NALM6 (cell line): ENCODE results near the gene OXT.

GRCh38 chr20:2930903-2931390 is 57.7 kb downstream of the PTPRA start:
- PRO-cap: no peak

- PRO-cap: no peak
These were observed 49.8 kb upstream of the GNRH2 start for GRCh38 chr20:2993325-2994286.

DNA sequence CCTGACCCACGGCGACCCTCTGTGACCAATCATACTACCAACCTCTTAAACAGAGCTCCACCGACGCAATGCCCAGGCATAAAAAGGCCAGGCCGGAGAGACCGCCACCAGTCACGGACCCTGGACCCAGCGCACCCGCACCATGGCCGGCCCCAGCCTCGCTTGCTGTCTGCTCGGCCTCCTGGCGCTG is at the start of gene OXT:
Gene OXT (plus strand): TSS at position 107 of the 190 bp plus-strand sequence.
- PRO-cap: no peak

DNA sequence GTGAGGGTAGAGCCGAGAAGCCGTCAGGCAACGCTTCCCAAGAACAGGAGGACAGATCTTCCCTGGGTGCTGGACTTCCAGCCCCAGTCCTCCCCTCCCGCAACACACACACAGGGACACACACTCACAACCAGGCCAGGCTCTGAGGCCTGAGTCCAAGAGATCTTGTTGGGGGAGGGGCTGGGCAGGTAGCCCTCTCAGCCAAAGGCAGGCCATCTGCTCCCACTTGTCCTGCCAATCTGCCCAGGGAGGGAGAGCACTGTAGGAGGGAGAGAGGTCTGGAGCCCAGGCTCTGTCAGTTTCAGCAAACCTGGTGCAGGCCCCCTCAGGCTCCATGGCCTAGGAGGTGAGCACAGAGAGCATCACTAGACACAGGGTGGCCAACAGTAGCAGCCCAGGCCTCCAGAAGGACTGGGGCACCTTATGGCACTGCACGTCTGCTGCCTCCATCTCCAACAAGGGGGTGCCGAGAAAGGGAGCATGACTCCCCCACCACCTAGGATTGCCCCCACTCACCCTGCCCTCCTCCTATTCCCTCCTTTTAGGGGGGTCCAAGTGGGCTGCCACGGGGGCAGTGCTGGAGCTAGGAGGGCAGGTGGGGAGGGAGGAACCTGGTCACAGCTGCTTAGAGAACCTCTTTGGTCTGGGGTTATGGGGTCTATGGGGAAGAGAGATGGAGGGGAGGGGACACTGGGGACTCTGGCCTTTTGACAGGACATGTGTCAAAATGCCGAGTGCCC is 4.2 kb upstream of the FASTKD5 start:
- PRO-cap: no peak

DNA sequence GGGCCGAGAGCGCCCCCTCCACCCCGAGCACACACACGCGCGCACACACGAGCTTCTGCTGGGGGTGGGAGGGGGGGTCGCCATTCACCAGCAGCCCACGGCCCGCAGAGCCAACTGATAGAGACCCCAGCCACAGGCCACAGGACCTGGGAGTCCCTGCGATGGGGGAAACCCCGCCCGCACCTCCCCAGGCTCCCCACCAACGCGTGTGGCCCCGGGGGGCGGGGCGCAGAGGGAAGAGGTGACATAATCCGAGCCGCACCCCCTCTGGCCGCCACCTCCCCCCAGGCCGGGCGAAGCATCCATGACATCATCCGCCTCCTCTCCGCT is 396 bp downstream of the LZTS3 start:
- PRO-cap: no peak

- PRO-cap: no peak
These were observed 9.3 kb upstream of the SLC4A11 start for GRCh38 chr20:3248351-3248648.

DNA sequence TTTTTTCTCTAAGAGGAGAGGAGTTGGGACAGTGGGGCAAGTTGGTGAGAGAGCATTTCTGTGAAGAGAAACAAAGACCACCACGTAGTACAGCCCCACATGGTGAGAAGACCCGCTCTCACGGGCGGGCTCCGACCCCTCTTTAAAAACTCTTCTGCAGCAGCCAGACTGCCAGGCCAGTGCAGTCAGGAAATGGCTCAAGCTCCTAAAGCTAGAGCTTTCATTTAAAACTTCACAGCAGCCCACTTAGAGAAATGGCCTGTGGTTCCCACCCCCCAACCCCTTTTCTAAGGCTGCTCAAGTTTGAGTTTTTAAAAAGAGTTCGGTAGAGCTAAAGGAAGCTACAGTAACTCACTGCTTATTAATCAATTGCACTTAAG is 11.5 kb upstream of the SLC4A11 start:
- PRO-cap: no peak

DNA sequence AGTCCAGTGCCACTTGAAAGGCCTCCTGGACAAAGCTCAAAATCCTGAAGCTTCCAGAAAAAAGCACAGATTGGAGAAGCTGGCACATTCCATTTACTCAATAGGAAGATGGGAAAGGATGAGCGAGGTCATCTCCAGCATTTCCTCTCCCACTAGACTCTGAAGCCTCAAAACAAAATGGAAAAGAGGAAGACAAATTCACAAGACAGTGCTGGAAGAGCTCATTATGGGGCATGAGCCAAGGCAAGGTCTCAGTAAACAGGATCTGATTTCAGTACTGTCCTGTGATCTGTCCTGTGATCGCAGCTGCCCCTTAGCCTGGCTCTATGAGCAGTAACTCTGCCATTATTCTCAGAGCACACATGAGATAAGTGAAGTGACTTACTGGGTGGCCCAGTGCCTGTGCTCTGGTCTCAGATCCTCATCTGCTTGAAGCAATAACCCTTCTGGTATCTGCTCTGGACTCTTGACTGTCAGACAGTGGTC is 68.1 kb upstream of the SLC4A11 start:
- PRO-cap: no peak

GRCh38 chr20:3354702-3355398 is 52.6 kb downstream of the DNAAF9 start:
- PRO-cap: no peak

- PRO-cap: bidirectional peak, plus-strand start at chr20:3407020, minus-strand start at chr20:3406829
These were observed 895 bp downstream of the DNAAF9 start for GRCh38 chr20:3406270-3407278.

DNA sequence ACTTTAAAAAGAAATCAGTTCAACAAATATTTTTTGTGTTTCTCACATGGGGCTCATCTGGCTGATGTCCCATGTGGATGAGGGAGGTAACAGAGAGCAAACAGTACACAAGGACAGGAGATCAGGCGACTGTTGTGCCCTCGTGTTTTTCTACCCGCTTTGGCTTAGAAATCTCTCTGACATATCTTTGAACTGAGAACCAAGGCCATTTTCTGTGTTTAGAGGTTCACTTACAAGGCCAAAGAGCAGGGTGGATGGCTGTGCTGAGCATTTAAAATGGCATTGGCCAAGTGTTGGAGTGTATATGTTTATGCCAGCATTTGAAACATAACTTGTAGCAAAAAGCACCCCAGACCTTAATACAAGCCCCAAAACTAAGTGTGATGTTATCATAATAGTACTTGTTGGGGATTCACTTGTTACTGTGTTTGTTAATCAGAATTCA is 71.0 kb downstream of the ATRN start:
- PRO-cap: no peak

- PRO-cap: no peak
These were observed 74.6 kb downstream of the ATRN start for GRCh38 chr20:3545468-3545836.

- PRO-cap: no peak
These were observed 2.7 kb downstream of the ADAM33 start for GRCh38 chr20:3679120-3679407.

- PRO-cap: no peak
These were observed 5.7 kb upstream of the ADAM33 start for GRCh38 chr20:3687395-3688083.

- PRO-cap: no peak
These were observed 5.2 kb upstream of the HSPA12B start for GRCh38 chr20:3727157-3727718.

- PRO-cap: no peak
These were observed 12.2 kb downstream of the ADISSP start for GRCh38 chr20:3755261-3755832.

DNA sequence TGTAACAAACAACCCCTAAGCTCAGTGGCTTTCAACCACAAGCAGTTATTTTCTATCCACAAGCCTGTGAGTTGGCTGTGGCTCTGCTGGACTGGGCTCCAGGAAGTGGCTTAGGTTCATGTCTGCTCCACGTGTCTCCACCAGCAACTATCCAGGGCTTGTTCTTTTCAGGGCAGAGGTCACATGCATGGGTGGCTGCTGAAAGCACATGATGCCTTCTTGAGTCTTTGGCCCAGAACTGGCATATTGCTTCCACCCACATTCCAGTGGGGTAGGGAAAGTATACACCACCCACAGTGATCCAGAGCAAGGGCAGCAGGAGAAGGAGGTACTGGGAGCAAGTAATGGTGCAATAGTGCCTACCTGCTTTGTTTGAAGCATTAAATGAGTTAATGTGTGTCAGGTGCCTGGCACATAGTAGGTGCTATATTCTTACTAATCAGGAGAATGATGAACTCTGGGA is 25.0 kb upstream of the RNF24 start:
- PRO-cap: no peak

DNA sequence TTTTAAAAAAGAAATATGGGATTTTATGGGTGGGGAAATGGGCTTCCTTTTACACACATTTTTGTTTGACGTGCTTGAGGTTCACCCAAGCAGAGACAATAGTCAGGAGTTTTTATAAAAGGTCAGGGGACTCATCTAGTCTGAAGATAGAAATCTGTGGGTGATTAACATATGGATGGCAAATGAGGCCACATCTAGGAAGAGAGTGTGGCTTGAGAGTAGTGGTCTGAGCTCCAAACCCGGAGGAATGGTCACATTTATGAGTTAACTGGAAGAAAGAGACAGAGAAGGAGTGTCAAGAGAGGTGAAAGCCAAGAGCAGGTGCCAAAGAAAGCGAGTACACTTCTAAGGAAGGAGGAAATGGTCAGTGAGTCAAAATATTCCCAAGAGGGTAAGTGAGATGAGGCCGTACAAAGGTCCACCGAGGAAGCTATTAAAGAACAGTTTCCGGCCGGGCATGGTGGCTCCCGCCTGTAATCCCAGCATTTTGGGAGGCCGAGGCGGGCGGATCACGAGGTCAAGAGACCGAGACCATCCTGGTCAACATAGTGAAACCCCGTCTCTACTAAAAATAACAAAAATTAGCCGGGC is 28.8 kb upstream of the SMOX start:
- PRO-cap: no peak

DNA sequence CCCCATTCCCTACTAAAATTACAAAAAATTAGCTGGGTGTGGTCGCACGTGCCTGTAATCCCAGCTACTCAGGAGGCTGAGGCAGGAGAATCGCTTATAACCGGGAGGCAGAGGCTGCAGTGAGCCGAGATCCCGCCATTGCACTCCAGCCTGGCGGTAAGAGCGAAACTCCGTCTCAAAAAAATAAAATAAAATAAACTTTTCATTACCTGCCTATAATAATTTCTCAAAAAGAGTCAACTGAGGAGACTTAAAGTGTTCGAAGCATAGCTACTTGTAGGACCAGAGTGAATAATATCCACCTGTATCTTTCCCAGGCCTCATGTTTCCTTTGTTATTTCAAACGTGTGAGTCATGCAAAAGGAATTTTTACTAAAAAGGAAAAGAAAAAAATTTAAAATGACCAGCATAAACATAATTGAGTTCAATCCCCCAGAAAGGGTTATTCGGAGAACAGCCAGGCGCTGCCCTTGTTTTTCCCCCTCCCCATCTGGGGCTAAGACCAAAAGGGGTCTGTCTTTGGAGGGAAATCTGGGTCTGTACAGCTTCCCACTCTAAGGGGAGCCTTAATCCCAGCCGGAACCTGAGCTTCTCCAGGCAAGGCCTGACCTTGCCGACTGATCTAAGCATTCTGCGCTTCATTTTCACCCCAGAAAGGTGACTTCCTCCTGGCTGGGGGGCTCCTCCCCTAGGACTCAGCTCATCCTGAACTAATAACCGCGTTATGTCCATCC is 17.5 kb downstream of the PRNP start:
- PRO-cap: no peak

DNA sequence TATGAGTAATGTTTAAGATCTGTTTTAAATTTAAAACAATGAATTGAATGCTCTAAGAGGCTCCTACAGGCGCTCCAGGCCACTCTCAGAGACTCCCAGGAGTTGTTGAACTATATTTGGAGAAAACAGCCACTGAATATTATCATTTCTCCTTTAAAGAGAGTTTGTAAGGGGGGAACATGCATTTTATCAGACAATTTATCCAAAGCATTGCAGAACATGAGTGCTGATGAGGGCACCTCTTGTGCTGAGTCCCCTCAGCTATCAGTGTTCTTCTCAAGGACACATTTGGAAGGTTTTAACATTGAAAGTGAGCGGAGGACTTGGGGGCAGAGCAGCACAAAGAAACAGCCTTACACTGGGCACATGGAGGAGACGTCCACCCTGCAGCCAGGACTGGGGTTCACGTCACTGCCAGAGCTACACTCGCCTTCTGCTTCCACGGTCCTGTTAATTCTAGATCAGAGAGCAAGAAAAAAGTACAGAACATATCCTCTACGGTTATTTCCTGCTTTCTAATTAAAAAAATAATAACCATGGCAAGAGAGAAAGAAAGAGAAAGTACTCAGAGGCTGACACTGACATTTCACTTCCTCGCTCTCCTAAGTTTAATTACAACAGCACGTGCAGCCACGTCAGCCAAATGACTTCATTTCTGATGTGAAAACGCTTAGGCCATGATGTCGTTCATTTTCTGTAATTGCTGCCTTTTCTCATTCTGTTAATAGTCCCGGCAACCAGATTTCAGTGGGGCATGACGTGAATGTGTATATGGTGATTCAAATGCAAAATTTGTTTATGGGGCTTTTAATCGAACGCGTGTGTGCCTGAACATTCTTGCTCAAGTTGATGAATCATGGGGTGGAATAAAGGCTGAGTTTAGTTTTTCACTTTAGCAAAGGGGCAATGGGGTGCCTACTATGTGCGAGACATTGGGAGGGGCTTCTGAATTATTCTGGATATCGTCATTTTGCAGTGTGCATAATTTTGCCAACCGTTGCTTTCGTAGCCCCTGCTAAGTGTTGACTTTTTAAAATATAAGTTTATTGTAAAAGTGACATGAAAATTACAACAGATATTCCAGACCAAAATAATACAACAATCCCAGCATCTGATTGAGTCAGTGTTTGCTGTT is 5.2 kb downstream of the PRND start:
- PRO-cap: no peak